Vein endothelial cell (primary cell): Measurements from ENCODE around the genes VAPB and FAM217B.

GRCh38 chr20:58389045-58390028 lies at the start of gene VAPB:
VAPB (plus strand) TSS chr20:58389229.
- CAGE, long polyA plus RNA, result no peak

- CAGE, long polyA plus RNA, result no peak
These were observed 51.6 kb downstream of the VAPB start for GRCh38 chr20:58440617-58441088.

- CAGE, long polyA plus RNA, result no peak
These were observed 10.1 kb downstream of the STX16 start for GRCh38 chr20:58660899-58661822.

DNA sequence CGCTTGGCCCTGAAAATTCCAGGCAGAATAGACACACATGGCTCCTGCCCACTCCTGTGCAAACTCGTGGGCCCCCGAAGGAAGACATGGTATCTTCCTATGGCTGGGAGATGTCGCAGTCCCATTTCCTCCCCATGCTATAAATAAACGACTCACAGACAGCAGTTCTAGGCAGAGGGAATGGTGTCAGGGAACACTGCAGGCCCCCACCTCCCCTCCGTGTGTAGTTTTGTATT lies 29.6 kb downstream of the NPEPL1 start:
- CAGE, long polyA plus RNA, result no peak

DNA sequence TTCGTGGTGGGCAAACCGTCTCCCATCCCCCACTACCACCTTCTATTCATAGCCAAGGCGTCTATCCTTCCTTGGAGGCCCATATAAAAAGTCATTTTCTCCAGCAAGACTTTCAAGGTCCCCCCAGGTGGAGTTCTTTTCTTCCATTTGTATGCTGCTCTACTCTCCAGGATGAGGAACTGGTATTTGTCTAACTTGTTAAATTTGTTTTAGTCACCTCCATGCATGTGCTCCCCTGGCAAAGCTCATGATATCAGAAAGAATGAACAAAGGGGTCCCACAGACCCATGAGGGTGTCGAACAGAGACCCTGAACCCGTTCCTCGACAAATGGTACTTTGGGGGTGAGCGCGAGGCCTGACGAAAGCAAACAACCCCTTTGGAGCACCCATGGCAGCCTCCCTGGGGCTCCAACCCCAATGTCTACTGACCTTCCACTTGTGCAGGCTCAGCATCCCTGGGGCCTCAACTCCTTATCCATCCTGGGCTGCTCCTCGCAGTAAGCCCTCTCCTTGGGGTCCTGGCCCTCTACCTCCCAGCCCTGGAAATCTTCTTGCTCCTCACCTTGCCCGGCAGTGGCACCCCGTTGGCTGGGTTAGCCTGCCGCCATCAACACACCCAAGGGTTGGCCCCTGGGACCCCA lies 41.0 kb upstream of the GNAS start:
- CAGE, long polyA plus RNA, result no peak

DNA sequence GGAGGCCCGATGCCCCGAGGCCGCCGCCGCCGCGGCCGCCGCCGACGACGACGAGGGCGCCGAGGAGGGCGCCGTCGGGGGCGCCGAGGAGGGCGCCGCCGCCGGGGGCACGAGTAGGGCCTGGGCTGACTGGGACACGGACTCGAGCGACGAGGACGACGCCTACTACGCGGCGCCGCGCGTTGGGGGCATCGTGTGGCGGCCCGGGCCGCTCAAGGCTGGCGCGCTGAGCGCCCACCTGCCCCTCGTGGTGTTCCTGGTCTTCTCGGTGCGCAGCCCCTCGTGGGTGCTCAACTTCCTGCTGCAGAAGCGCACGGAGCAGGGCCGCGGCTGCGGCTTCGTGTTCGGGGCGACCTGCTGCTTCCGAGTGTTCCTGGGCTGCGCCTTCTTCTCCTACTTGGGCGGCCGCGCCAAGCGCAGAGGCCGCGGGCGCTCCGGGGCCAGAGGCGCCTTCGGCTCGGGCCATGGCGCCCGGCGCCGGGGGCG lies 944 bp upstream of the GNAS start:
- CAGE, long polyA plus RNA, result no peak

GRCh38 chr20:58905207-58905630 lies 14.0 kb downstream of the GNAS start:
- CAGE, long polyA plus RNA, result no peak

- CAGE, long polyA plus RNA, result no peak
These were observed 18.0 kb downstream of the GNAS start for GRCh38 chr20:58909009-58909898.

DNA sequence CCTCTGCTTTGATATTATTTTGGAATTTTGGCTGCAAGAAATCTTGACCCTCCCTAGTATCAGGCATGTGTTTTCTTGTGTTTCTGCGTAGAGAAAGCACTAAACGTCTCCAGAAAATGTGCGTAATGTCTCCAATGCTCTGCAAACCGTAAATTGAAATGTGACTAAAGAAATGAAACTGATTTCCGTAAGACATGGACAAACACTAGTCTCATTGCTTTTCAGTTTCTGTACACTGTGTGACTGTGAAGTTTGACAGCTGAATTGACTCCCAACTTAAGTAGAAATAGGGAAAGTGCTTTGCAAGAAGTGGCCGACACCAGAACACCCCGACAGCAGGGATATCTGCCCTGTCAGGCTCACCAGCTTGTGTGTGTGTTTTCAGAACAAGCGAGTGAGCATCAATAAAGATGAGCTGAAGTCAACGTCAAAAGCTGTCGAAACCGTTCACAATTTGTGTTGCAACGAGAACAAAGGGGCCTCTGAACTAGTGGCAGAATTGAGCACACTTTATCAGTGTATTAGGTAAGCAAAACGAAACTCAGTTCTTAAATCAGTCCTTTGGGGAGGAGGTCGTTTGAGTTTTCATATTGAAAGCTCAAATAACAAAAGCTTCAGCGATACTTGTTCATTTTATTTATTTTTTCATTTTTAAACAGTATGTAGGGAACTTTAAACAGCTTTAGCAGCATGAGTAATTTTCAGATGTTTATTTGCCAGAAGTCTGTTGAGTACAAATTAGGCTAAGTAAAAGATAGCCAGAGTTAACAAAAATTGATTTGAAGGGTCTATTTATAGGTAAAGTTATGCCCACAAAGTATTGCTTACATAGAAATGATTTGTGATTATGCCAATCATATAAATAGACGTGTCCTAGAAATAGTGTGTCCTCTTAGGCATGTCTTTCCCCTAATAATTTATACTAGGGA lies 10.7 kb downstream of the NELFCD start:
- CAGE, long polyA plus RNA, result no peak

DNA sequence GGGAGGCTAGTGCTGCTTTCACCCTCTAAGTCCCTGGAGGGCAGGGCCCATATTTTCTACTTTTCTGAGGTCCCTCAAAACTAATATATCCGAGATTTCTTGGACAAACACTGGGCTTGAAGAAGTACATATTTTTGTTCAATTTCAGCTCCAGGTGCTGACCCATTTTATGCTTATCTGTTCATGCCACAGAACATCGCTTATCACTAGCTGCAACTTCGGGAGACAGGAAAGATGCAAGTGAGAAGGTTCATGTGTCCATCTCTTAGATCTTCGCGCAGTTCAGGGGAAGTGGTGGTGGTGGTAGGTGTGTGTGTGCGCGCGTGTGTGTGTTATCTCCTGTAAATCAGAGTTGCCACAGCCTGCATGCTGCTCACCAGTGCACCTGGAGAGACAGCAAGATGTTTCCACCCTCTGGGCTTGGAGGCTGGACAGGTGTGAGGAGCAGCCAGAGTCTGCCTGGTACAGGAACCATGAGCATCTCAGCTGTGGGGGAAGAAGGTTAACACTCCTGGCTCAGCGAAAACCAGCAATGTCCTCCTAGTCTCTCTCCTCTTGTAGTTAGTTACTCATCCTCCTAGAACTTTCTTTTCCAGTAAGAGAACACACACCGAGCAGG lies 5.3 kb upstream of the TUBB1 start:
- CAGE, long polyA plus RNA, result no peak

DNA sequence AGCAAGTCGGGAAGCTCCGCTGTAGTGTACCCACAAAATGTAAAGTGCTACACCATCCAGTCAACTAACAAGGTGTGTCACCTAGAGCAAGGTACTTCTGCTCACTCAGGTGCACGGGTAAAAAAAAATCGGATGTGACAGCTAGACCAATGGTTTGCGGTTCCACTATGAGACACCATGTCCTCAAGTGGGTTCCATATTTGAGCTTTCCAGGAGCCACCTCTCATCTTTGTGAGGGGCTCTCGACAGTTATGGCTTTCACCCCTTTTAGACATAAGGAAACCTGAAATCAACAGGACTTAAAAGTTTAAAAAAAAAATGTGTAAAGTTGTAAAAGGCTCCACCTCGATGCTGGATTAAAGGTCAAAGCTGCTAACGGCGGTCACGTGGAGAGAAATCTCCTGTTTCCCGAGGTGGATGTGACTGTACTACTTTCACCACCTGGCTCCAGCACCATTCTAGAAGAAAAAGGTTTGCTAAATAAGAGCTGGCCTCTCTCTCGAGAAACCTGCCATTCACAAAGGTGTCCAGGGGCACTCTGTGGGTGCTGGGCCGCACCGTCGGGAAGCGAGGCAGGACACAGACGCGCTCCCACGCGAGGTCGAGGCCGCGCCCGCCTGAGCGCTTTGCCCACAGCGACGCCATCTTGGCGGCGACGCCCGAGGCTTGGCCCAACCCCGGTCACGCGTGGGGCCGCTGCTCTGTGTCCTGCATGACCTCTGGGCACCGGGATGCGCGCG lies 527 bp downstream of the ATP5F1E start:
- CAGE, long polyA plus RNA, result no peak

- CAGE, long polyA plus RNA, result no peak
These were observed 41.6 kb upstream of the ZNF831 start for GRCh38 chr20:59121883-59122508.

DNA sequence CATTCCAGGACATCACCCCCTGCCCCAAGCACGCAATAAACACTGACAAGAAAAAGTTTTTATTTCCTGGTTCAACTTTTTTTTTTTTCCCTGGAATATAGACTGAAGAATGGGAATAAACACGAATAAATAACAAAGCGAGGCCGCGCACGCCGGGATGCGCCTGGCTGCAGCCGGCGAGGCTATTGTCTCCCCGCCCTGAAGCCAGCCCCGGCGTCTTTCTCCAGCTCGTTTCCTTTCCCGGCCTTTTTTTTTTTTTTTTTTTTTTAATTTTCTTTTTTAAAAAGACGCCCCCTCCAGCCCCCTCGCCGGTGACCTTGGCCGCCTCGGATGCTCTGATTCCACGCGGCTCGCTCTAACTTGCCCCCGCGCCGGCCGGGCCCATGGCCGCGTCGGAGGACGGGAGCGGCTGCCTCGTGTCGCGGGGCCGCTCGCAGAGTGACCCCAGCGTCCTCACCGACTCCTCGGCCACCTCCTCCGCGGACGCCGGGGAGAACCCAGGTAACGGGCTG lies 348 bp downstream of the PHACTR3 start:
- CAGE, long polyA plus RNA, result no peak

DNA sequence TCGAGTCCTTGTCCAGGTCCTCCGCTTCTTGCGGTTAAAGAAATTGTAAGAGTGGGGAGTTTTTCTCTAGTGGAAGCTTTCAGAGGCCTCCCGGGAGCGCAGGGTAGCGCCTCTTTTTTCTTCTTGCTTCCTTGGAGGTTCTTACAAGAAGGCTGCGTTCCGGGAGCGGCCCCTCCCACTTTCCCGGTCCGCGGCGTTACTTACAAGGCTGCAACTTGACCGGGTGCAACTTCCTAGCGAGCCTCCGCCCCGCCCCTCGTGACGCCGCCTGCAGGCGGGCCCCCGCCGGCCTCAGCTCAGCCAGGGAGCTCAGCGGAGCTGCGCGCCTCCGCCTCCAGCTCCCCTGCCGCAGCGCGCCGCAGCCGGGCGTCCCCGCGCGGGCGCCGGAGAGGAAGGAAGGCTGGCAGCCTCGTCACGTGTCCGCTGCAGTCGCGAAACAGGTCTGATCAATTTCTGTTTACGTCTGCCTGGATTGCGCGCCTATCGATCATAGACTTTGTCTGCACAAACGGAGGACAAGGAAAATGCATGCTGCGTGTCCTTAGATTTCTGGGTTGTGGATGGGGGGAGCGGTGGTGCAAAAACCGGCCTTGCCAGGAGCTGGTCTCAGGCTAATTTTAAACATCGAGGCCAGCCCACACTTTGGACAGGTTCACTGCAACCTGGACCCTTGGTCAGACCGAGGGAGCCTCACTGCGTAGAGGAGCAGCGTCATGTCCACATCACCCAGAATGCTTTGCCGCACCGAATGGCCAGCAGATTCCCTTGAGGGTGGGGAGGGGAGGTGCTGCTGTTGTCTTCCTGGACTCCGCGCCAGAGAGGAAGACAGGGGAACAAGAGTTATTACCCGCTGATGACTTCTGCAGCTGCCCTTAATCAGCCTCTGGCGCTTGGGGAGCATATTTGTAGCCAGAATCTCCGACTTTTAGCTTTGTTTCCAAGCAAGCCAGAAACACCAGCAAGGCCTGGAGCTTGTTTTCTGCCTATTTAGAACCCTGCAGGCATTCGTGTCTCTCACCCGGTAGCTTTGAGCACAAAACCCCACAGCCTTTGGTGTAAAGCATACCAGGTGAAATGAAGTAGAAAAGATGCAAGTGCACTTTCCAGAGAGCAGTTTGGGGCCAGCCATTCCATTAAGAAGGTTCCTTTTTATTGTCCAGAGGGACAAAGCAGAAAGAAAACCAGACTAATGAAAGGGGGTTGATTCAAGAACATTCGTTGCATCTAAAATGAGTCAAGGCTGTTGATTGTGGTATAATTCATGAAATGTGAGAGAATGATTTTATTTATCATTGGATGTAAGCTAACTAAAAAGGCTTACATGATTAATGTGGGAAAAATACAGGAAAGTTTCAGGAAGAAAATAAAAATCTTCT lies at the start of gene FAM217B:
TSS of gene FAM217B (plus strand) at position 294 of the 1,376 bp plus-strand sequence.
- CAGE, long polyA plus RNA, result no peak

DNA sequence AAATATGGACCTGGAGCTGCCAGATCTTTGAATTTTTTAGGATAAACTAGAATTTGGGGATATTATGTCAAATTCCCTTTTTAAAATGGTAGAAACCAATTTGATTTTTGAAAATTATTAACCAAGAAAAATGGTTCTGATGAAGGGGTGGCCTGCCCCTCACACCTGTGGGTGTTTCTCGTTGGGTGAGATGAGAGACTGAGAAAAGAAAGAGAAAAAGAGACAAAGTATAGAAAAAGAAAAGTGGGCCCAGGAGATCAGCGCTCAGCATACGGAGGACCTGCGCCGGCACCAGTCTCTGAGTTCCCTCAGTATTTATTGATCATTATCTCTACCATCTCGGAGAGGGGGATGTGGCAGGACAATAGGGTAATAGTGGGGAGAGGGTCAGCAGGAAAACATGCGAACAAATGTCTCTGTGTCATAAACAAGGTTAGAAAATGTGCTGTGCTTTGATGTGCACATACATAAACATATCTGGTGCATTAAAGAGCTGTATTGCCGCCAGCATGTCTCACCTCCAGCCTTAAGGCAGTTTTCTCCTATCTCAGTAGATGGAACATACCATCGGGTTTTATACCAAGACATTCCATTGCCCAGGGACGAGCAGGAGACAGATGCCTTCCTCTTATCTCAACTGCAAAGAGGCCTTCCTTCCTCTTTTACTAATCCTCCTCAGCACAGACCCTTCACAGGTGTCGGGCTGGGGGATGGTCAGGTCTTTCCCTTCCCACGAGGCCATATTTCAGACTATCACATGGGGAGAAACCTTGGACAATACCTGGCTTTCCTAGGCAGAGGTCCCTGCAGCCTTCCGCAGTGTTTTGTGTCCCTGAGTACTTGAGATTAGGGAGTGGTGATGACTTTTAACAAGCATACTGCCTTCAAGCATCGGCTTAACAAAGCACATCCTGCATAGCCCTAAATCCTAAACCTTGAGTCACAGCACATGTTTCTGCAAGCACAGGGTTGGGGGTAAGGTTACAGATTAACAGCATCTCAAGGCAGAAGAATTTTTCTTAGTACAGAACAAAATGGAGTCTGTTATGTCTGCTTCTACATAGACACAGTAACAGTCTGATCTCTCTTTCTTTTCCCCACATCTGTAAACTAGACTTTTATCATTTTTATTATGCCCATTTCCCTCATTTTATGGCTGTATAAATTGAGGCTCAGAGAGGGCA lies 83.2 kb downstream of the CDH26 start:
- CAGE, long polyA plus RNA, result no peak

DNA sequence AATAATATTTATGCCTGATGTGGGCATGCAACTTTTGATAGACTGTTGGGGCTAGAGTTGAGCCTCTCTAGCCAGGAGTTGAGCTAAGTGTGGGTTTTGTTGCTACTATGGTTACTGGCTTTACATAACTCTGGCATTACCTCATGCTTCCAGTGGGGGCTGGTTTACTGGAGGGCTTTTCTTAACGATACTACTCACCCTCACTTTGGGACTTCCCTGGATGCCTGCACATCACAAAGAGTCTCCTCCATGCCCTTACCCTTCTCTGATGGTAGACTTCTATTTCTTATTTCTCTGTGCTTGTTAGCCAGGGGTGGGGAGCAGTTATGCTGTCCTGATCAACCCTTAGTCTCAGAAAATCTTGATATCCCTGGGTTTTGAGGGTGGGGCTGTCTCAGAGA lies 524.6 kb upstream of the CDH4 start:
- CAGE, long polyA plus RNA, result no peak

- CAGE, long polyA plus RNA, result no peak
These were observed 447.7 kb upstream of the CDH4 start for GRCh38 chr20:60804382-60804782.

DNA sequence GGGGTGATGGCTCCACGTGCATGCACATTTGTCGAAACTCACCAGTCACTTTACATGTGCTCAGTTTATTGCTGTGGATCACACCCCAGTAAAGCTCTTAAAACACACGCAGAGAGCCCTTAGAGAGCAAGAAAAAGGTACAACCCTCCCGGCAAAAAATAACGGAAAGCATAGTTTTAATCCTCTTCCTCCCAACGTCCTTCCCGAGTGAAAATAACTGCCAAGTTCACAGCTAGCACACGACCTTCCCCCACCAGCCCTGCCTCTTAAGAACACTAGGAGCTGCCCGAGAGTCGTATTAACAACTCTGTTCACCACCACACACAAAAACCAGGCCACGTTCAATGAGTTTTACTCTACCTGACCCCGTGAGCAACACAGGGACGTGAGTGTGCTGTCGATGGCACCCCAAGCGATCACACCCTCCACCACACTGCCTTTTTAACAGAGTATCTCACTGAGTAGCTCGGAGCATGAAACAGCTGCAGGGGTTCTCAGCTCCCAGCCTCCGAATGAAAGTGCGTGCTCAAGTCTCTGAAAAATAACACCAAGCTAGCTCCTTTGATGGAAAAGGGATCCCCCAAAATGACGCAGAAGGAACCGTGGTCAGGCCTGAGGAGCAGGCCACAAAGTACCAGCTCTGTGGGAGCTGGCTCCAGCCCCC lies 39.6 kb downstream of the TAF4 start:
- CAGE, long polyA plus RNA, result no peak

GRCh38 chr20:62067822-62068387 lies 2.2 kb upstream of the TAF4 start:
- CAGE, long polyA plus RNA, result no peak

DNA sequence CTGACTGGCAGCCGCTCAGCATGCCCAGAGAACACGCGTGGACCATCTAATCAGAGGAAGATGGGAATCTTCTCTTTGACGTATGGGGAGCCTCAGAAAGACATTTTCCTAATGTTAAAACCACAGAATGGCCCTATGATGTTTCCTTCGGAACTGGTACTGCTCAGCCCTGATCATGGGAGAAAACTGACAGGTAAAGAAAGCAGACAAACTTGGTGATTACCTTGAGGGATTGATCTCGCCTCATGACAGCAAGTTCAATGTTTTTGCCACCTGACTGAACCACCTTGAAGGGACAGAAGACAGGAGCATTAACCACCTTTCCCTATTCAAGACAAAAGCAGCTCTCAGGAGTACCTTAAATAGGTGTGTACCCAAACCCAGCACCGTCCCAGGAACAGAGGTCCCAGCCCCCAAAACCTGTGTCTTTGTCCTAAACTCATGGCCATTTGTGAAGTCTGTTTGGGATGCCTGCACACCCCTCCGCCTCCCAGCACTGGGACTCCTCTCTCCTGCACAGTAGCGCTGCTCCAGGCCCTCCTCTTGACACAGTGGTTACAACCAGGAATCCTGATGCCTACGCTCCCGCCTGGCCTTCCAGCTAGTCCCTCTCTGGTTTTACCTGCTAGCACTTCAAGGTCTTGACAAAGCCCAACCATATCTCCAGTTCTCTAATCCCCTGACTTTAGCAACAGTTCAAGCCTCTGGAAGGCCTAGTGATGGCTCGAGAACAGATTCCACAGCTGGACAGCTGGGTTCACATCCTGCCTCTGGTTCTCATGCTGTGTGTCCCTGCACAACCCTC lies 5.9 kb downstream of the PSMA7 start:
- CAGE, long polyA plus RNA, result no peak